ENCODE measurements around the gene TEX47.

DNA sequence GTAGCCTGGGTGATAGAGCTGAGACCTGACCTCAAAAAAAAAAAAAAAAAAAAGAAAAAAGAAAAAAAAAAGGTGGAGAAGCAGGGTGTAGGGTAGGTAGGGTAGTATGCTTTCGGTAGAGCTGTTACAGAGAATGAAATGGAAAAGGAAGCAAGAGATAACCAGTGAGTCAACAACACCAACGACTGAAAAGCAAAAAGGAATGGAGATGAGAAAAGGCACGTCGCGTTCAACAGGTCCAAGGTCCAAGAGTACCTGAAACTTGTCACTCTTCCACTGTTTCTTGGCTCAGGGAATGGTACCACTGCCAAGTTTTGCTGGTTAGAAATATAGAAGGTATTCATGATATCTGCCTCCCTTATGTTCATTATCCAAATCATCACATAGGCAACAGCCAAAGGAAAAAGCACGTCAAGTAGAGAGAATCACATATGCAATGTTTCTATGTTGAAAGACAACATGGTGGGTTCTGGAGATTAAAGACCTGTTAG lies 4.1 kb upstream of the RSBN1L start:
- PRO-cap, 2 experiments = peak in 1 of 2 experiments; most common minus-strand start position 253 of the sequence (in 1)
- RAMPAGE, long total RNA, 5 experiments = no peak in any of the 5 experiments

DNA sequence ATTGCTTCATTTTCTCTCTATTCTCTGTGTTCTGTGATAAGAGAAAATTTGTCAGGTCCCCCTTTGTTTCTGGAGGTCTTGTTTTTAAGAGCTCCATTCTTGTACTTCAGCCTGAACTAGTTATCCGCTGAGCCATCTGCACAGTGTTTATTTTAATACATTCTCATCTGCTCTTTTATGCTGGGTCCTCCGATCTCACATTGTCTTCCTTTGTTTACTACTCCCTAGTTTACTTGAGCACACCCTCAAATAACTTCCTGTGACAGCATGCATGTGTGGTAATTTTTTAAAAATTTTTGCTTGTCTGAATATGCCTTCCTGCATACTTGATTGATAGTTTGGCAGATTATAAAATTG lies 31.7 kb downstream of the RSBN1L start:
- PRO-cap, 2 experiments = no peak in any of the 2 experiments
- RAMPAGE, long total RNA, 5 experiments = no peak in any of the 5 experiments

- PRO-cap, 2 experiments = no peak in any of the 2 experiments
- RAMPAGE, long total RNA, 5 experiments = no peak in any of the 5 experiments
Measured at GRCh38 chr7:79191449-79192065, 261.9 kb downstream of the MAGI2 start.

- PRO-cap, 2 experiments = no peak in any of the 2 experiments
- RAMPAGE, long total RNA, 5 experiments = no peak in any of the 5 experiments
Measured at GRCh38 chr7:80174047-80174700, 39.5 kb downstream of the GNAI1 start.

GRCh38 chr7:80639617-80640430 lies 1.4 kb downstream of the CD36 start:
- PRO-cap, 2 experiments = no peak in any of the 2 experiments
- RAMPAGE, long total RNA, 5 experiments = no peak in any of the 5 experiments

GRCh38 chr7:80758330-80758569 lies 119.8 kb downstream of the CD36 start:
- PRO-cap, 2 experiments = no peak in any of the 2 experiments
- RAMPAGE, long total RNA, 5 experiments = no peak in any of the 5 experiments

DNA sequence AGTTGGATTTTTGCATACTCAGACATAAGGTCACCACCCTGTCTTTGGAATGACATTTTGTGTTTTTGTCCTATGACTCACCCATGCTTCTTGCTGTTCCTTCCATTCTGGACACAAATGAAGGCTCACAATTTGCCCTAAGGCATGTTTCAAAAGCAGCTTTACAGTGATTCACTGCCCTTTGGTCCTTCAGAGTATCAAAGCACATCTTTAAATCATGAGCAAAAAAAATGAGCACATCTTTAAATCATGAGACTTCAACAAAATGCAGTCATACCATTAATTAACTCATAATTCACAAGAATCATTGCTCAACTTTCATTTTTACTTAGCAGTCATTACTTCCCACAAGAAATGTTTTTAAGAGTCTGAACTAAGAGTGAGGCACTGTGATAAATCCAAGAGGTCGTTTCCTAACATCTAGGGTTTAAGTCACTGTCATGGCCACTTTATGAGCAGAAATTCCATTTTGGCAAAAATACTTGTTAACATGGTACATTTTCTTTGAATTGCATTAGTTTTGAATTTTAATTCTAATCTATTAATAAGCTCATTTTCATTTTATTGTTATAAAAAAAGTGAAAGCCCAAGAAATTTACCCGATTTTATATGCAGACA lies 35.2 kb downstream of the SEMA3C start:
- PRO-cap, 2 experiments = no peak in any of the 2 experiments
- RAMPAGE, long total RNA, 5 experiments = no peak in any of the 5 experiments

DNA sequence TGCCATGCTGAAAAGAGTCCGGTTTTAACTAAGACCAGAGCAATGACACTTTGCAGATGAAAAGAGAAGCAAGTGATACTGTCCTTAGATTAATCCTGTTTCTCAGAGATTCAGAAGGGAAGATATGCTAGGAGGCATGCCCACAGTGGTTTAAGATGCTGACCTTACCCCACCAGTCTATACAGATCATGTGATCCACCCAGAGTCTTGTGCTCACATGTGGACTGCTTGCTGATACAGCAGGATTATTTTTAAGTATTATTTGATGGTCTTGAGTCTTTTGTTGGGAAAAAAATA lies 40.9 kb upstream of the HGF start:
- PRO-cap, 2 experiments = no peak in any of the 2 experiments
- RAMPAGE, long total RNA, 5 experiments = no peak in any of the 5 experiments

- PRO-cap, 2 experiments = no peak in any of the 2 experiments
- RAMPAGE, long total RNA, 5 experiments = no peak in any of the 5 experiments
Measured at GRCh38 chr7:84999393-85000077, 187.3 kb downstream of the SEMA3D start.

DNA sequence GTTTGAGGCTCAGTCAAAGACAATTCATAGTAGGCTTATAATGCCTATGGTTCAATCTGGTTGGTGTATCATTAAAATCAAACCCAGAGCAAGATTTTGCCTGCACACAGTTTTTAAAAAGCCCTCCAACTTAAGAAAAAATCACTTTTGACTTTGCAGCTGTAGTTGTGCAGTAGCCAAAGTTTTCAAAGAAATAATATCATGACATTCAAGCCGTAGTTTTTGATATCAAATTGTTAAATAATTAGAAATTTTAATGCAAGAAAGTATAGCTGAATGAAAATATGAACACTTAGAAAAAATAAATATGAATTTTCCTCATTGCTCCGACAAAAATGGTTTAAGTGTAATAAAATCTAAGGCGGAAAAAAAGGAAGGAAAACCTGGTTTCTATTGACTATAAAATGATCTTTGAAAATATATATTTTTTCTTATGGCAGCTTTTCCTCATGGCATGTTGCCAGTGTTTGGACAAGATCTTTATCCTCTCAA lies 162.6 kb downstream of the SEMA3D start:
- PRO-cap, 2 experiments = peak in 1 of 2 experiments; most common minus-strand start position 224 of the sequence (in 1)
- RAMPAGE, long total RNA, 5 experiments = no peak in any of the 5 experiments

GRCh38 chr7:86654274-86654606 lies 10.5 kb downstream of the GRM3 start:
- PRO-cap, 2 experiments = peak in 1 of 2 experiments; most common plus-strand start chr7:86654473 (in 1); most common minus-strand start chr7:86654441 (in 1)
- RAMPAGE, long total RNA, 5 experiments = no peak in any of the 5 experiments

DNA sequence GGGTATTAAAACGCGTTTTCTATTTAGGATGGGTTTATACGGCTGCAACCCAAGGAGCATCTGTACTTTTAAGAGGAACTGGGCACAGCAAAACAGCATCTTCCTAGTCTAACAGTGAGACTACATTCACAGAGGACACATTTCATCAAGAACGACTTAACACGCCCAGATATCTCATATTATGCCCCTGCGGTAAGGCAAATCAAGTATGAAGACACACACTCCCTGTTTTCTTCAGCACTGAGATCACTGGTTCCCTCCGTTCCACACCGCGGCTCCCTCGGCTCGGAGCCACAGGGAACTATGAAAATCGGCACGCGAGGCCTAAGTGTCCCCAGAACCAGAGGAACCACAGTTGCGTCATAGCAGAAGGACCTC lies 439 bp upstream of the DMTF1 start:
- PRO-cap, 2 experiments = peak in 2 of 2 experiments; most common plus-strand start position 240 of the sequence (in 2); most common minus-strand start position 116 of the sequence (in 1)
- RAMPAGE, long total RNA, 5 experiments = no peak in any of the 5 experiments

- PRO-cap, 2 experiments = peak in 2 of 2 experiments; most common plus-strand start chr7:87346059 (in 1); most common minus-strand start chr7:87346063 (in 1)
- RAMPAGE, long total RNA, 5 experiments = no peak in any of the 5 experiments
Measured at GRCh38 chr7:87345938-87346575, 593 bp downstream of the CROT start.

DNA sequence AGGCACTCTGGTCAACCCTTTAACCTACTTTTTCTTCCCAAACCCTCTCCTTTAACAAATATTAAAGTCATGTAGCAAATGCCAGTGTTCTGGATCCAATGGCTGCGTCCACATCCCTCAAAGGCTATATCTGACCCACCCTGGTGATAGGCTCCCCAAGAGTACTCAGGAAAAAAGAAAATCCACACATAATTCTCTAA lies 25.4 kb downstream of the ABCB4 start:
- PRO-cap, 2 experiments = no peak in any of the 2 experiments
- RAMPAGE, long total RNA, 5 experiments = no peak in any of the 5 experiments

GRCh38 chr7:87495275-87495866 lies 19.9 kb upstream of the ABCB4 start:
- PRO-cap, 2 experiments = no peak in any of the 2 experiments
- RAMPAGE, long total RNA, 5 experiments = no peak in any of the 5 experiments

DNA sequence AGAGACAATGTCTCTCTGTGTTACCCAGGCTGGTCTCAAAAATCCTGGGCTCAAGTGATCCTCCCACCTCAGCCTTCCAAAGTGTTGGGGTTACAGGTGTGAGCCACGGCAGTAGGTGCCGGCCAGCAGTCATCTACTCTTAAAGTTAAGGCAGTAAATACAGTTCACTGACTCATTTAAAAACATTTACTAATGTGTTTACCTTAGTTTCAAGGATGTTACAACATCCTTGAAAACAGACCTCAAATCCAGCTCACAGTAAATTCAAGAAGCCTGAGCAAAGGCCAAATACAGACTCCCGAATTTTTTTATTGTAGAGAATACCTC lies 29.6 kb upstream of the ABCB4 start:
- PRO-cap, 2 experiments = no peak in any of the 2 experiments
- RAMPAGE, long total RNA, 5 experiments = no peak in any of the 5 experiments

GRCh38 chr7:87712488-87713070 lies 84.4 kb downstream of the RUNDC3B start:
- PRO-cap, 2 experiments = no peak in any of the 2 experiments
- RAMPAGE, long total RNA, 5 experiments = no peak in any of the 5 experiments

- PRO-cap, 2 experiments = no peak in any of the 2 experiments
- RAMPAGE, long total RNA, 5 experiments = no peak in any of the 5 experiments
Measured at GRCh38 chr7:87910749-87911047, 23.4 kb upstream of the ADAM22 start.

- PRO-cap, 2 experiments = no peak in any of the 2 experiments
- RAMPAGE, long total RNA, 5 experiments = no peak in any of the 5 experiments
Measured at GRCh38 chr7:88200713-88201435, 19.0 kb downstream of the SRI start.

GRCh38 chr7:88795563-88795828 lies at the start of gene TEX47:
TEX47 (minus strand) TSS chr7:88795737.
- PRO-cap, 2 experiments = no peak in any of the 2 experiments
- RAMPAGE, long total RNA, 5 experiments = no peak in any of the 5 experiments

All from thyroid gland (tissue), 7 donors.